Vein endothelial cell (primary cell): Measurements from ENCODE around the genes ARAP3 and NDFIP1.

- CAGE, long polyA plus RNA = no peak
These were observed 54.2 kb downstream of the DIAPH1 start for GRCh38 chr5:141564511-141565000.

GRCh38 chr5:141618047-141618855, 549 bp downstream of the DIAPH1 start:
- CAGE, long polyA plus RNA = no peak

DNA sequence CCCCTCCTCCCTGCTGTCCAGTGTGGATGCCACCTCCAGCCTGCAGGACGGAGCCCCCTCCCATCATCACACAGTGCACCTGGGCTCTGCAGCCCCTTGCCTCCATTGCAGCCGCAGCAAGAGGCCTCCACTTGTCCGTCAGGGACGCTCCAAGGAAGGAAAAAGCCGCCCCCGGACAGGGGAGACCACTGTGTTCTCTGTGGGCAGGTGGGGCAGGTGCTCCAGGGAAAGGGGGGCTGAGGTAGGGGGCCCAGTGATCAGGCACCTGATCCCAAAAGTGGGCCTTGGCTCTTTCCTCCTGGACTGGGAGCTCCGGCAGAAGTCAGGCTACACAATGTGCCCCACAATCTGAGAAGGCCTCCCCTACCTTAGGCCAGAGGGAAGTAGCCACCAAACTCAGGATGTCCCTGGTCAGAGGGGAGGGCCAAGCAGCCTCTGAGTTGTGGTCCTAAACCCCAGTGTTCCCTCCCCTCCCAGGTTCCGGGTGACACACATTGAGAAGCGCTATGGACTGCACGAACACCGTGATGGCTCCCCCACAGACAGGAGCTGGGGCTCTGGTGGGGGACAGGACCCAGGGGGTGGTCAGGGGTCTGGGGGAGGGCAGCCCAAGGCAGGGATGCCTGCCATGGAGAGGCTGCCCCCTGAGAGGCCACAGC, 2.8 kb downstream of the RELL2 start:
- CAGE, long polyA plus RNA = no peak

DNA sequence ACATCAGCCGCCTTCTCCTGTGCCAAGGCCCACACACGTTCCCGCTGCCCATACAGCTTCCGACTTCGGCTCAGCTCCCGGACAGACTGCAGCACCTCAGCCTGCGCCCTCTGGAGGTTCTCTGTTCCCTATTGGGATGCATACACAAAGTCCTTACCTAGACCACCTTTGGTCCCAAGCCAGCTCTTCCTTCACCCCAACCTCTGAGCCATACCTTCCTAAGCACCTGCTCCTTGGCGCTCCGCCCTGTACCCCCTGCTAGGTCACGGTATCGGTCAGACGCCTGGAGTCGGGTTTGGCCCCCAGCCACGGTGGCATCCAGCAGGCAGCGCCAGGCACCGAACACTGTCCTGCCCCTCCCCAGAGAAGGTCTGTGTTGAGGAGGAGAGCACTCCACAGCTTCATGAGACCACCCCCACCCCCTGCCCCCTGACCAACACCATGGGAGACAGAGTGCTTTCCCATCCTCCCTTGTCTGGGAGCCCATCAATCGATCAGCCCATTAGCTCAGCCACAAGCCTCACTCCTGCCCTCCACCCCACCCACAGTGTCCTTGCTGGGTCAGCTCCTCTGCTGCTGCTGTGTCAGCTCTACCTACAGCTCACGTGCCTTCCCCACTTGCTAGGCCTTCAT, 1.9 kb downstream of the FCHSD1 start:
- CAGE, long polyA plus RNA = no peak

GRCh38 chr5:141681643-141682760, at the start of gene ARAP3:
Gene ARAP3 (minus strand): TSS chr5:141682230.
- CAGE, long polyA plus RNA = start-site peak on the minus strand at chr5:141682196-141682233, 811 and 596 reads in 2 replicates

GRCh38 chr5:141870739-141871257, 7.4 kb downstream of the PCDH1 start:
- CAGE, long polyA plus RNA = no peak

DNA sequence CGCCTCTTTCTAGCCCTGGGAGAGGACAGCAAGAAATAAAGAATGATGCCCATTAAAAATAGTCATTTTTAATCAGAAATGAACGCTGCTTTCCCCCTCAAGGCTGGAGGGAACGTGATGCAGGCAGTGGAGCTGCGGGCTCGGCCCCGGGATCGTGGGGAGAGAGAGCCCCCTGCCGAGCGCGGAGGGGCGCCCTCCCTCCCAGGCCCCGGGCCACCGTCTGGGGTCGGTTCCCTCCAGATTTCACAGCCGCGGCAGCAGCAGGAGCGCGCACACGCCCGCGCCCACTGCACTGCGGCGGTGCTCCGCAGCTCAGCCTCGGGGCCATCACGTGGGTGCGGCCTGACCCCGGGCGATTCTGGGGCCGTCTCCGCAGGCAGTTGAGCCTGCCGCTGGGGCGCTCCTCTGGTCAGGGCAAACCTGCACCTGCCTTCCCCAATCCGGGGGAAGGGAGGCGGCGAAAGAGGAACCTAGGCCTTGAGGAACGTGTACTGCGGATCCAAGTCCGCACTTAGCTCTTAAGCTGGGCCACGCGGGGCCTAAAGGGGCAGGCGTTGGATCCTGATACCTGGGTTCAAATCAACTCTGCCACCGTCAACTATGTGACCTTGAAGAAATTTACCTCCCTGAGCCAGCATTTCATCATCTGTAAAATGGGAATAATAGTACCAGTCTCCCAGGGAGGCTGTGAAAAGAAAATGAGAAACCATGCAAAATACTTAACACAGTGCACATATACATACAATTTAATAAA, 9.4 kb upstream of the DELE1 start:
- CAGE, long polyA plus RNA = no peak

DNA sequence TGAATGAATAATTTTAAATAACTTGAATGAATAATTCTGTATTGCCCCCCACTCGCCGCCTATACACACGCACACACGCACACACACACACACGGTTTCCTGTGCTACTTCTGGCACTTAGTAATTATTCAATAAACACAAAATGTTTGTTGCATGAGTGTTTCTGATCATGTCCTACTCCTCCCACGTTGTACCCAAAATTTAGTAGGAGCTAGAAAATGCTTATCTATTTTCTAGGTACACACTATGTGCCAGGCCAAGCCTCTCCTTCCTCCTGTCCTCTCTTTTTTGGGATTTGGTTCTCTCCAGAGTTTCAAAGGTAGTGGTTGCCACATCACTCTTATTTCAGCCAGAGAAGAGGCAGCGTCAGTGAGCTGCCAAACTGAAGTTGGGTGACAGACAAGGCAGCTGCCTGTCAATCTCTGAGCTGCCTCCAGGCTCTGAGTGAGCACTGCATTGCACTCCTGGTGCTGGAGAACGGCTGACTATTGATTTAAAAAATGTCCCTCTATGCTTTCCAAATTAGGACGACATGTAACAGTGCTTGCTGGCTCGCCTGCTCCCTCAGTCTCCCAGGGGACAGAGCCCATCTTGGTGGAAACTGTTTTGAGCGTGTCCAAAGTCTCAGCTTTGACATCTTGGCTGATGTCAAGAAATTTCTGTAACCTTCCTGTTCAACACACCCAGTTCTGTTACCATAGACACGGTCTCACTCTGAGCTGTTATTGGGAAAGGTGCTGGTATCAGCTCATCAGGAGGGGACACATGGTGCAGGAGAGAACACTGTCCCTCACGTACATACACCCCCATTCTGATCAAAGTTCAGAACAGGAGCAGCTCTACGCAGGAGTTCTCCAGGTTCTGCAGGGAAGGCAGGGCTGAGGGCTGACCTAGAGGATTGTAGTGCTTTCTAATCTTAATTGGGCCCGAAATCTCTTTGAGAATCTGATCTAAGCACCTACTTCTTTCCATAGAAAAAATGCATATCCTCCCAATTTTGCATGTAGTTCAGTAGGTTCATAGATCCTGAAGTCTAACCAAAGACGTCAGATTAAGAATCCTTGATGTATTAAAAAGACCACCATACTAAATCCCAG, 15.8 kb downstream of the PCDH12 start:
- CAGE, long polyA plus RNA = no peak

DNA sequence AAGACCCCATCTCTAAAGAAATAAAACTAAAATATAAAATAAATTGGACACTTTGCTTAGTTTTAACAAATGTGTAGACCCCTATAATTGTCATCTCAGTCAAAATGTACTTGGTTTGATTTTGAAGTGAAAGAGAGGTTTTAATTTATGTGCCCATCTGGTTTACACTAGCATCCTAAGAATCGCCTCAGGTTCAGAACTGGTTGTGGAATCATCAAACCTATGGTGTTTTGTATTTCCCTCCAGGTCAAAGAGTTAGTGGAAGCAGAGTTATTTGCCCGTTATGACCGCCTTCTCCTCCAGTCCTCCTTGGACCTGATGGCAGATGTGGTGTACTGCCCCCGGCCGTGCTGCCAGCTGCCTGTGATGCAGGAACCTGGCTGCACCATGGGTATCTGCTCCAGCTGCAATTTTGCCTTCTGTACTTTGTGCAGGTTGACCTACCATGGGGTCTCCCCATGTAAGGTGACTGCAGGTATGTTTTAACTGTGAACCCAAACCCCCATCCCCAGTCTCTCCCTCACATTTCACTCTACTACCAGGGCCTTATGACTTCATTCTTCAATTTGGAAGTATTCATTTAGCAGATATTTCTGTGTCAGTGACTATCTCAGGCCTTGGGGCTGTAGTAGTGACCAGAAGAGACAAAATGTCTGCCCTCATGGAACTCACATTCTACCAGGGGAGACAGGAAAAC, 11.1 kb downstream of the RNF14 start:
- CAGE, long polyA plus RNA = no peak

GRCh38 chr5:142108719-142109747, at the start of gene NDFIP1:
Gene NDFIP1 (plus strand): TSS chr5:142108779.
- CAGE, long polyA plus RNA = start-site peak on the plus strand at chr5:142108778-142108855, 1,033 and 809 reads in 2 replicates

GRCh38 chr5:142130134-142130405, 21.5 kb downstream of the NDFIP1 start:
- CAGE, long polyA plus RNA = no peak

DNA sequence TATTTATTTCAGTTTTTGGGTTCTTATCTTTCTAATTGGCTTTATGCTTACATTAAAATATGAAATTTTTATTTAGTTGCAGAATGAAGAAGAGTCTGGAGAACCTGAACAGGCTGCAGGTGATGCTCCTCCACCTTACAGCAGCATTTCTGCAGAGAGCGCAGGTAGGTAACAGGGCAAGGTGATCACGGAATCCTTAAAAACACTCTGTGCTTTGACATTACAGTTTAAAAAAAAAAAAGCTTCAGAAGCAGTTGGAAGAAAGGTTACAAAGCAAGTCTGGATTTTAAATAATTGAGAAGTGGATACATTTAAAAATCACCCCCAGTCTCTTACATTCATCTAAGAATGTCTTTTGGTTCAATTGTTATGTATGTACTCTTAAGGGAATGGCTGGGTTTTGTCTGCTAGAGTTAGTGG, 23.2 kb downstream of the NDFIP1 start:
- CAGE, long polyA plus RNA = no peak

DNA sequence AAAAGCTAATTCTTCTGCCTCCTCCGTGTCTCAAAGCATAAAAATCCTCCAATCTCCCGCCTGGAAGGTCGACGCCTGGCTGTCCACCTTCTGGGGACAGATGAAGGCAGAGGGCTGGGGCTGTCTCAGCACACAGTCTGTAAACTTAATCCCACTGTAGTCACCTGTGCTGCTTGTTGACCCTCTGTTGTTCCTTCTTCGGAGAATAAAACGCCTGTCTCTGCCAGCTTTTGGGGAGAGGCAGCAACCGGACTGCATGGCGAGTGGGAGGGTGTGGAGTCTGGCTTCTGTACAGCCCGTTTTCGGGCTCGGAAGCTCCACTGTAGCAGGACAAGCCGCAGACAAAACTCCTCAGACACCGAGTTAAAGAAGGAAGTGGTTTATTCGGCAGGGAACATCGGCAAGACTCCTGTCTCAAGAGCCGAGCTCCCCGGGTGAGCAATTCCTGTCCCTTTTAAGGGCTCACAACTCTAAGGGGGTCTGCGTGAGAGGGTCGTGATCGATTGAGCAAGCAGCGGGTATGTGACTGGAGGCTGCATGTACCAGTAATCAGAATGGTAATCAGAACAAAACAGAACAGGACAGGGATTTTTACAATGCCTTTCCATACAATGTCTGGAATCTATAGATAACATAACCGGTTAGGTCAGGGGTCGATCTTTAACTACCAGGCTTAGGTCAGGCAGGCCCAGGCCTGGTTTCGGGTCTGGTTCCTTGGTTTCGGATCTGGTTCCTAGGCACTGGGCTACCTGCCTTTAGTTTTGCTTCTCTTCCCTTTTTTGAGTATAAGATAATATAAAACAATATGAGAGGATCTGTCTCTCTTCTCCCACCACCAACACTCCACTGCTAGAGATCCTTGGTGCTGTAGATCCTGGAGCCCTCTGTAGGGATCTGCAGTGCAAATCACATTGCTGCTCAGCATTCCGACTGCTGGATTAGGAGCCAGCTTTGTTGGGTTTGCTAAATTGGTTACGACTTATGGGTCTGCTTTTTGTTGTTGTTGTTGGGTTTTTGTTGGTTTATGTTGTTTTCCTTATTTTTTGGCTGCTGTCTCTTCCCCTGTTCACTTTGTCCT, 88.3 kb downstream of the SPRY4 start:
- CAGE, long polyA plus RNA = no peak

DNA sequence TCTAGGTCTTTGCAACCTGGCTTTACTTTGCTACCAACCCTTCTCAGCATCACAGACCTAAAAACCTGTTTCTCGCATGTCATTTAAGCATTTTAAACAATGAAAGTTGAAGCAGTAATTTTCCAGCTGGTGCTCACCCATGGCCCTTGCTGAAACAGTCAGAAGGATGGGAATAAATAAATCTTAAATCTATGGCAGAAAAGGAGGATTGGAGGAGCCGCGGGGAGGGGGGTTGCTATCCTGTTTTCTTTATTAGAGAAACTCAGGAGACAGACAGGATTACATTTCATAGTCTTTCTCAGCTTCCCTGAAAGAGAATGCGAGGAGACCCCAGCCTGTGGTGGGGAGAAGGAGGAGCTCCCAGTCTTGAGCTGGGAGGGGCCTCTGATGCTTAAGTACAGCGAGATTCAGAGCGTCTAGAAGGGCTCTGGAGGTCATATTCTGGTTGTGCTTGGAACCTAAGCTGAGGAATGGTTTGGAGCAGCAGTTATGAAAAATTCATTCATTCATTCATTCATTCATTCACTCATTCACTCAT, 2.2 kb upstream of the SPRY4 start:
- CAGE, long polyA plus RNA = no peak

DNA sequence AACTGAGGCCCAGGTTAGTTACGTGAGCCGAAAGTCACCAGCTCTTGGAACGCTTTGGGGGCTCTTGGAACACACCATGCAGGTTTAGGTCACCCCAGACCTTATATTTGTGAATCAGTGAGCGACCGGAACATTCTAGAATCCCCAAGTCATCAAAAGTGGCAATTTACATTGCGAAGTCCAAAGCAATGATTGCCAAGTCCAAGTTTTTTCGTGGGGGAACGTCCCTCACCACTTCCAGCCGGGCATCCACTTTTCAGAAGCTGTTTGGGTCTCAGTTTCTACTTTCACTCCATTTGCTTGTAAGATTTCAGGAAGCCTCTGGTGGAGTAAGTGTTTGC, 32.7 kb upstream of the SPRY4 start:
- CAGE, long polyA plus RNA = no peak

DNA sequence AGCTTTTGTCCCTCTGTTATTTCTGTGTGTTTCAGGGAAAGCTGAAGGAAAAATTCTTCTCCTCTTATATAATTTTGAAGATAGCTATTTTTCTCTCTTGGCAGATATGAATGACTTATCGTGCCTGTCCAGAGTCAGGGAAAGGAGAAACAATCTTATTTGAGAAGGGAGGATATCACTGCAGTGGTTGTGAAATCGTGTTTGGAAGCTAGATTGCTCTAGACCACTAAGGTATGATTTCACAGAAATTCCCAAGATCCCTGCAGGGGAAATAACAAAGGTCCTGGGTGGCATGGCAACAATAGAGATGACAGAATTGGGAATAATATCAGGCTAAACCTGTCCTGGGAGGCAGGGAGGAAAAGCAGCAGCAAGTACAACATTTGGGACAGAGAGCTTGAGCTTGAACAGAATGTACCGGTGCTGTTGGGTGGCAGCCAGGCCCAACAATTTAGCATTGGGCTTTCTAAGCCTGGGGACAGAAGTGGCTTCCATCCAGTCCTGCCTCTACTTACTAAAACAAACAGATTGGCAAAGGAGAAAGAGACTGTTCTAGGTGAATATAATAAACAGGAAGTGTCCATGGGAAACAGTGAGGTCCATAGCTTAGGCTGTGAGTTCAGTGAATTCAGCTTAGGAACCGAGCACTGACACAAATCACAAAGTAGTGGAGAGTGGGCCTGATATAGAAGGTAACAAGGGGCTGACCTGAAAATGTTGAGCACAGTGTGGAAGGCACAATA, 17.0 kb upstream of the ARHGAP26 start:
- CAGE, long polyA plus RNA = no peak

GRCh38 chr5:142846520-142847045, 76.4 kb downstream of the ARHGAP26 start:
- CAGE, long polyA plus RNA = no peak

DNA sequence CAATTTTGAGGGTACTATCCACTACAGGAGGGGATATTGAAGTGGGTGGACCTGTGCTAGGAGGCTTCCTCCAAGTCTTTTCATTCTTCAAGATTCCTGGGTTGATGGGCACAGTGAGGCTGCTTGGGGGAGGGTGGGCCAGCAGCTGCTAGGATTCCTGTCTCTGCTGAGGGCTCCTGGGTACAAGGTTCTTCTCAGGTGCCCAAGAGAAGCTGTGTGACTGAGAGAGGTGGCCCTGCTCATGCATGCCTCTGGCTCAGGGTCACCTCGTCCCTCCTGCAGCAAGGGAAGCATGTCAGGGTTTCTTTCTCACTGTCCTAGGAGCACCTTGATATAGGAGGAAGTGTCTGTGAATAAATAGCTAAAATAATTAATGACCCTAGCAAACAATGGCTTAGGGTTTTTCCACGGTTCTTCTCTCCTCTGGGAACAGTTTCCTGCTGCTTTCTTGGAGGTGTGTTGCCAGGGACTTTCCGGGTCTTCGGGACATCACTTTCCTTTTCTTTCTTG, 87.1 kb downstream of the ARHGAP26 start:
- CAGE, long polyA plus RNA = no peak

DNA sequence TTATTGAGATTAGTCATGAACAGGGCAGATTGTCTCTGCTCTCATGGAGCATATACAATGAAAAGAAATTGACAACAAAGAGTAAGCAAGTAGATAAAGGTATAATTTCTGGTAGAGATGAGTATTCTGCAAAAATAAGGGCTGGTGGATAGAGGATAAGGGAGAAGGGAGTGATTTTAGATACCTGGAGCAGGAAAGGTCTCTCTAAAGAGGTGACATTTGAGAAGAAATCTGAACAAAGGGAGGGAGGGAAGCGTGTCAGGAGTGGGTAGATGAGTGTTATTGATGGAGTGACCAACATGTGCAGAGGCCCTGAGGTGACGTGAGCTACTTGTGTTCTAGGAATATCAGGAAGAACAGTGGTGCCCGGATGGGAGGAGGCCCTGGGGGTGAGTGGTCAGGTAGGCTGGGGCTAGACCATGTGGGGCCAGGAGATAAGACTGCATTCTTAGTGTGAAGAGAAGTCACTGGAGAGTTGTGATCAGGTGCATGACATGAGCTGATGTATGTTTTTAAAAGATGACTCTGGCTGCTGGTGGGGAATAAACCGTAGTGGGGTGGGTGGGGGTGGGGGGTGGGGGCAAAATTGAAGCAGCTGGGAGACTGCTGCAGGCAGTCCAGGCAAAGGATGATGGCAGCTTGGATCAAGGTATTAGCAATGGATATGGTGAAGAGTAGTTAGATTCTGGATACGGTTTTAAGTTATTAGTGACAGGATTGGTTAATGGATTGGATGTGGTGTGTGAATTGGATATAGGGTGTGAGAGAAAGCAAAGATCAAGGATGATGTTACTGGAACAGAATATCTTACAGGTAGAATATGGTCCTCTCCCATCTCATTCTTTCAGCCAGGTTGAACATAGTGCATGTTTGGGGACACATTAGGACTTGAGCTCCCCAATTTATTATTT, 256.3 kb downstream of the ARHGAP26 start:
- CAGE, long polyA plus RNA = no peak

GRCh38 chr5:143066671-143067389, 296.7 kb downstream of the ARHGAP26 start:
- CAGE, long polyA plus RNA = no peak